Tibial artery (tissue), 1 donor: Measurements from ENCODE around the gene STT3B.

DNA sequence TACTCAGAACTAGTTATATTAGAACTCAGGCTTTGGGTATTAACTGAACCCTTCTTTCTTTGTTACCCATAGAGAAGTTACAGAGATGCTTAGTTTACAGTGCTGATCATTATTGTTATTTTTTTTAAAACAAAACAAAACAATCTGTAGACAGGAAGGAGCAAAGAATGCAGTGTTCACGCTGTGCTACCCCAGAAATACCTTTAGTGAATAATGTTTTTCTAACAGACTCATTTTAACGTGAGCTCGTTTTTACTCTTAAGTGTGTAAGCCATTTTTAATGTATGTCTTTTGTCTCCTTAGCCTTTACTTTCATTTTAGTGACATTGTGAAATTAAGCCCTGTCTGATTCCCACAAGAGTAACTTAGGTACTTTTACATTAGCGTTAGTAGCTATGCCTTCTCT is 53.4 kb downstream of the CMC1 start:
- PRO-cap: no peak

- PRO-cap: bidirectional peak, plus-strand start at chr3:28347823, minus-strand start at chr3:28347647
These were observed 937 bp upstream of the ZCWPW2 start for GRCh38 chr3:28347415-28348152.

DNA sequence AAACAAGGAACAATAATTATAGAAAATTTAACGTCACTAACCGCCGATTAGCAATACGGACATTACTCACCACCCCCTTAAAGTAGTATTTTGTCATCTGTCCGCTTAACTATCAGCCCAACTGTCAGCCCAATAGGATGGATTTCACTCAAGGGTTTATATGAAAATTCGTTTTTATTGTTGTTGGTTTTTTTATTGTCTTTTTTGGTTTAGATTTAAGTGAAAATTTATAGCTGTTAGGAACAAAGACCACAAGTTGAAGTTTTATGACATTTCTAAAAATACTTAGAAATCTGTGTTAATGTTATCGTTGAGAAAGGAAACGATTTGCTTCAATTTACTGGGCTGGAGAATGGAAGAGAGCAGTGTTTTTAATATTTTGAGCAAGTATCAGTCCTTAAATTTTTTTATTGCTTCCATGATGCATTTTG is 1.1 kb upstream of the AZI2 start:
- PRO-cap: no peak

GRCh38 chr3:29285373-29286005 is 4.6 kb downstream of the RBMS3 start:
- PRO-cap: no peak

DNA sequence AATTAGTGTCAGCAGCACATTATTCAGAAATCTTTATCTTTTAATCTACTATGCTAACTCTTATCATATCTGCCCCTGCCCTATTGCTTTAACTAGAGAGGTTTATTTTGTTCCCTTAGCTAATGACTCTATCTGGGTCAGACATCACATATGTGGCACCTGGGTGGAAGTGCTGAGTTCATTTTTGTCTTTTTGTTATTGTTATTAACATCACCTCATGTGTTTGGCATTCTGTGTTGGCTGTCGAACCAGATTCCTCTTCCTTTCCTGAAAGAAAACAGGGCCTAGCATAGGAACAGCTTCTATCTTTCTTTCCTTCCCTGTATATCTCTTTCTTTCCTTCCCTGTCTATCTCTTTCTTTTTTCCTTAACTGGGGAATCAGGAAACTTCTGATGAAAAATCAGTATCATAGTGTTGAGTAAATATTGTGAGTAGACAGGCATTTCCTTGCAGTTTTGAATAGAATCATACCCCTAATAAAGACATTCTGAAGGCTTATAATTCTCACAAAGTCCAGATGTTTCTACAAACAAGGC is 100.8 kb downstream of the RBMS3 start:
- PRO-cap: no peak

- PRO-cap: no peak
These were observed 129.8 kb downstream of the RBMS3 start for GRCh38 chr3:29410693-29411010.

- PRO-cap: no peak
These were observed 250.7 kb downstream of the RBMS3 start for GRCh38 chr3:29531330-29532193.

- PRO-cap: no peak
These were observed 602.1 kb upstream of the TGFBR2 start for GRCh38 chr3:30004274-30004821.

GRCh38 chr3:30227913-30228372 is 378.5 kb upstream of the TGFBR2 start:
- PRO-cap: no peak

DNA sequence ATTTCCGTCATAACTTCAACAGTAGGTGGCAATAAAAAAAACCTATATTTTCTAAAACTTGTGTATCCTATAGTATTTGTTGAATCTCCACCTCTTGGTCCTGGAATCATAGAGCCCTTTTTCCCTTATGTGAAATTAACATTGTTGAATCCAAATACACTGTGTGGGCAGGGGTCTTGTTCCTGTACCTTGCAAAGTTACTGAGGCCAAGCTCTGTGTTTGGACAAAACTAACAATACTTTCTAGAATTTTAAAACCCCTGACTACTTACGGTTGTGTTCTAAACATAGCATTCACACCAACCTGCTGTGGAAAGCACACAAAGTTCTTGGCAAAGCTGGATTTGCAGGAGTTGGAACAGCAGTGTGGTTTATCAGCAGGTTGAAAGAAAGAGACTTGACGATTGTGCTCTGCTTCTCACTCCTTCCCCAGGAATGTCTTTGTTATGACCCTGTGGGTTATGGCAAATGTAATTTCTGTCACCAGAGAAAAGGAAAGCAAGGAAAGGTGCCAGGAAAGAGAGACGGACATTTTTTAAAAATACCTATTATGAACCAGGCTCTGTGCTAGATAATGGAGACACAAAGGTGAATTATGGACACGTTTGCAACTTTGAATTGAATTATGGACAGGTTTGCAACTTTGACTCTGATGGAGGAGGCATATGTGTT is 165.6 kb upstream of the TGFBR2 start:
- PRO-cap: no peak

- PRO-cap: no peak
These were observed 8.4 kb downstream of the TGFBR2 start for GRCh38 chr3:30614829-30615247.

GRCh38 chr3:30625810-30626163 is 19.4 kb downstream of the TGFBR2 start:
- PRO-cap: no peak

DNA sequence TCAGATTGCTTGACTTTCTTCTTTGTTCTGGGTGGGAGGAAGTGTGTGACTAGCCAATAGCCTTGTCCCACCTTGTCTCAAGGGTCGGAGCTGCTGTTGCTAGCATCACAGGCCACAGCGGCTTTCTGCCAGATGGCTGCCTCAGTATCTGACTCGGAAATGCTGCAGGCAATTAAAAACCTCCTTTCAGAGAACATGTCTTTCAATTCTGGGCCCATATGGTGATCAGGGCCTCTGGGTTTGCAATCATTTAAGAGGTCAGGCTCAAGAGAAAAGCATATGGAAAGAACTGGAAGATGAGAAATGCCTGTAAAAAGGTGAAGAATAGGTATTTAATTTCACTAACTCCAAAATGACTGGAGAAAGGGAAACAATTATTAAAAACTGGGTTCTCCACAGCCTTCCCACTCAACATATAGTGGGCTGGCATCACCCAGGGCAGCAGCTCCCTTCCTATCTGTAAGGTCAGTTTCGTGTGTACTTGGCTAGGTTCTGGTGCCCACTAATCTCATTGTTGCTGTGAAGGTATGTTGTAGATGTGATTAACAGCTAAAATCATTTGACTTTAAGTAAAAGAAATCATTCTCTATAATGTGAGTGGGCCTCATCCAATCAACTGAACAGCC is 32.5 kb downstream of the TGFBR2 start:
- PRO-cap: no peak

GRCh38 chr3:30656548-30657149 is 50.2 kb downstream of the TGFBR2 start:
- PRO-cap: no peak

DNA sequence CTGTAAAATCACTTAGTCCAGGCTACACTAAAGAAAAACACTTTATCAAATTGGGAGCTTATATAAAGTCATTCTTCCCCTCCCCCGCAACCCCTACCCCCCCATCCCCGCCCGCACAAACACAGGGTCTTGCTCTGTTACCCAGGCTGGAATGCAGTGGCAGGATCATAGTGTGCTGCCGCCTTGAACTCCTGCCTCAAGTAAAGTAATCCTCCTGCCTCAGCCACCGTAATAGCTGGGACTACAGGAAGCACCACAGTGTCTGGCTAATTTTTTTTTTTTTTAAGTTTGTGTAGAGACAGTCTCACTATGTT is 60.1 kb downstream of the TGFBR2 start:
- PRO-cap: no peak

DNA sequence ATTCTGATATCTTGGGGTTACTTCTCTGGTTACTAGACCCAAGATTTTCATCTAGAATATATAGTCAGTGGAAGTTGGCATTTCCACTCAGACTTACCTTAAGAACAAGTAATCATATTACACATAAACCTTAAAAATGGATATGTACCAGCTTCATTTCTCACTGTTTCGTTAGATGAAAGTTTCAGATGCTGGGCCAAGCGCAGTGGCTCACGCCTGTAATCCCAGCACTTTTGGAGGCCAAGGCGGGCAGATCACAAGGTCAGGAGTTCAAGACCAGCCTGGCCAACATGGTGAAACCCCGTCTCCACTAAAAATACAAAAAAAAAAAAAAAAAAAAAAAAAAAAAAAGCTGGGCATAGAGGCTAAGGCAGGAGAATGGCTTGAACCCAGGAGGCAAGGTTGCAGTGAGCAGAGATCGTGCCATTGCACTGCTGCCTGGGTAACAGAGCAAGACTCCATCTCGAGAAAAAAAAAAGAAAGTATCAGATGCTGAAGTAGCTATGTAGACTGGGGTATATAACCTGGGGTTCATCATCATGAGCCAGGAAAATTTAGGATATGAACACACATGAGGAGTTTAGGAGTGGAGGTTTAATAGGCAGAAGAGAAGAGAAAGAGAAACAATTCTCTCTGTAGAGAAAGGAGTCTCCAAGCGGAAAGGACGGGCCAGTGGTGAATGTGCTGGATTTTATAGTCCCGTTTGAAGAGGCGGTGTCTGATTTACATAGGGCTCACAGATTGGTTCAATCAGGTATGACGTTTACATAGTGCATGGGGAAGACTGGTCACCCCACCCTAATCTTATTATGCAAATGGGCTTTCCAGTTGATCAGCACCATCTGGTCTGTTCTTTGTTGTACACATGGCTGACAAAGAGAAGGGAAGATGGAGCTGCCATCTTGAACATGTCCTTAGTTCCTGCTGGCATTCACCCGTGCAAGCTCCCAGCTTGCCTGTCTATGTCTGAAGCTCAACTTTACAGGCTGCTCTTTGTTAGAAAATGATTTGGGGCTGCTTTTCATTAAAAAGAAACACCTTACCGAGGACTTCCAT is 62.7 kb downstream of the TGFBR2 start:
- PRO-cap: no peak

GRCh38 chr3:31532493-31533502 is at the start of gene STT3B:
Gene STT3B, plus strand, starts transcription at chr3:31532925.
- PRO-cap: bidirectional peak, plus-strand start at chr3:31532602, minus-strand start at chr3:31532382; unidirectional peak, plus-strand start at chr3:31532766; bidirectional peak, plus-strand start at chr3:31532950, minus-strand start at chr3:31532860; bidirectional peak, plus-strand start at chr3:31533557, minus-strand start at chr3:31533234

GRCh38 chr3:31542208-31542722 is 9.5 kb downstream of the STT3B start:
- PRO-cap: no peak

GRCh38 chr3:31576217-31576918 is 43.6 kb downstream of the STT3B start:
- PRO-cap: no peak

- PRO-cap: no peak
These were observed 93.2 kb downstream of the STT3B start for GRCh38 chr3:31625848-31626364.